ENCODE measurements around a stretch of chr7.

- PRO-cap = no peak
Observed at GRCh38 chr7:101995120-101995824, 177.8 kb downstream of the CUX1 start.

- PRO-cap = no peak
Observed at GRCh38 chr7:102153211-102154122, 133.2 kb upstream of the SH2B2 start.

DNA sequence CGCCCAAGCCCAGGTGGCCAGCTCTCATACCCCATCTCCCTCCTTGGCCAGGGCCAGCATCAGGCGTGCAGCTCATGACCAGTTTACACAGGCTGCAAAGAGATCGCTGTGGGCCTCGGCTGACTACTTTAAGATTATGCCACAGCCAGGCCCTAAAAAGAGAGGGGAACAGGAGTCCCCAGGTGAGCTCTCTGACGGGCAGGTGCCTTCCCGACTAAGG, 33.5 kb upstream of the SH2B2 start:
- PRO-cap = no peak

DNA sequence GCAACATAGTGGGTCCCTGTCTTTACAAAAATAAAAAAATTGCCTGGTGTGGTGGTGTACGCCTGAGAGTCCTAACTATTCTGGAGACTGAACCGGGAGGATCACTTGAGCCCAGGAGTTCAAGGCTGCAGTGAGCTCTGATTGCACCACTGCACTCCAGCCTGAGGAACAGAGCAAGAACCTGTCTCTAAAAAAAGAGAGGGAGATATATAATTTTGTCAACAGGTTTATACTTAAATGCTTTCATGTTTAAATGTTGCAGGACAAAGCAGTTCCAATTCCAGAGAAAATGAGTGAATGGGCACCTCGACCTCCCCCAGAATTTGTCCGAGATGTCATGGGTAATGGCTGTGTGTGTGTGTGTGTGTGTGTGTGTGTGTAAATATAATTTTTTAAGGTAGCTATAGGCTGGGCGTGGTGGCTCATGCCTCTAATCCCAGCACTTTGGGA, 1.2 kb downstream of the PRKRIP1 start:
- PRO-cap = no peak

DNA sequence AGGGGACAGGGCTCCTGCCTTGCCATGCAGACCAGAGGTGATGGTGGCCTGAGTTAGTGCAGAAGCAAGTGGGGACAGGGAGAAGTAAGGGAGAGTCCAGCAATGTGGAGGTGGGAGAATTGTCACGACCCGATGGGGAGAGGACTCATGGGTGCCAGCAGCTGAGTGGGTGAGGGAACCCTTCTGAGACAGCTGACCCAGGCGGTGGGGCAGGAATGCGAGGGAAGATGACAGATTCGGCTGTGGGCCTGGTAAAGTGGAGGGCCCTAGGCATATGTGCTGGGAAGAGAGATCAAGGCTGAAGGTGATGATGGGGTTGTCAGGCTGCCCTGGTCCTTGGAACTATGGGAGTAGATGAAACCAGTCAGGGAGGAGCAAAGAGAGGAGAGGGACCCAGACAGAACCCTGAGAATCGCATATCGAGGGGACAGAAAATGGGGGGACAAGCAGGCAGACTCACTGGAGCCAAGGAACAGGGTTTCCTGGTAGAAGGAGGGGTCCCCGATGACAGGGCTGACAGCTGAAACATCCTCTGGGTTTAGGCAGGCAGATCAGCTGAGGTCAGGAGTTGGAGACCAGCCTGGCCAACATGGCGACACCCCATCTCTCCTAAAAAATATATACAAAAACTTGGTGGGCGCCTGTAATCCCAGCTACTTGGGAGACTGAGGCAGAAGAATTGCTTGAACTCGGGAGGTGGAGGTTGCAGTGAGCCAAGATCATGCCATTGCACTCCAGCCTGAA, 3.7 kb upstream of the ORAI2 start:
- PRO-cap = no peak

GRCh38 chr7:102444919-102445744, 11.8 kb downstream of the ORAI2 start:
- PRO-cap = unidirectional peak, minus-strand start at chr7:102445235

DNA sequence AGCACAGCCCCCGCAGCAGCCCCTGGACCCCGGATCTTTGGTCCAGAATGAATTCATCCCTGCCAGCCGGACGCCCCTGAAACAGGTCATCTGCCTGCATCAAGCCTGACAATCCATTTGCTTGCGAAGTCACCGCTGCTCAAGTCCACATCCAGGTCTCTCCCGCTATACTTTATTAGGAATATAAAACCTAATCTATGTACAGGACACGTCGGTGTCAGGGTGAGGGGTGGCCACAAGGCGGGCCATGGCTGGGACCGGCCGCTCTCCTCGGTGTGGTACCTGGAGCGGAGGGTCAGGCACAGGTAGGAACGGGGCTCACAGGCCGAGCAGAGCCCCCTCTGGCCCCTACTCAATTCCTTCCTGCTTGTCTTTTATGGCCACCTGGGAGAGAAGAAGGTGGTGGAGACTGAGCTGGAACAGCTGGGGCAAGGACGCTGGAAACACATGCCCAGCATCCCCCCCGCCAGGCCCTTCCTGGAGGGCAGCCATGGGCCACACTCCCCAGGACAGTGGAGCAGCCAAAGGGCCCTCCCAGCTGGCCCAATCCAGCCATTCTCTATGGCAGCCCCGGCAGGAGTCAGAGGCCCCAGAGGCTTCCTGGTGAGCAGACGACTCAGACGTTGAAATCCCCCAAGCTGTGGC, 5.3 kb downstream of the POLR2J start:
- PRO-cap = no peak

DNA sequence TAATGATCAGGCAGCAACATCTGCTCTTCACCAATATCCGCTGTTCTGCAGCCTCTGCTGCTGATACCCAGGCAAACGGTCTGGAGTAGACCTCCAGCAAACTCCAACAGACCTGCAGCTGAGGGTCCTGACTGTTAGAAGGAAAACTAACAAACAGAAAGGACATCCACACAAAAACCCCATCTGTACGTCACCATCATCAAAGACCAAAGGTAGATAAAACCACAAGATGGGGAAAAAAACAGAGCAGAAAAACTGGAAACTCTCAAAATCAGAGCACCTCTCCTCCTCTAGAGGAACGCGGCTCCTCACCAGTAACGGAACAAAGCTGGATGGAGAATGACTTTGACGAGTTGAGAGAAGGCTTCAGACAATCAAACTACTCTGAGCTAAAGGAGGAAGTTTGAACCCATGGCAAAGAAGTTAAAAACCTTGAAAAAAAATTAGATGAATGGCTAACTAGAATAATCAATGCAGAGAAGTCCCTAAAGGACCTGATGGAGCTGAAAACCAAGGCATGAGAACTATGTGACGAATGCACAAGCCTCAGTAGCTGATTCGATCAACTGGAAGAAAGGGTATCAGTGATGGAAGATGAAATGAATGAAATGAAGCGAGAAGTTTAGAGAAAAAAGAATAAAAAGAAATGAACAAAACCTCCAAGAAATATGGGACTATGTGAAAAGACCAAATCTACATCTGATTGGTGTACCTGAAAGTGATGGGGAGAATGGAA, 32.8 kb downstream of the FAM185A start:
- PRO-cap = no peak

GRCh38 chr7:102913457-102913940, 699 bp downstream of the LRRC17 start:
- PRO-cap = no peak

DNA sequence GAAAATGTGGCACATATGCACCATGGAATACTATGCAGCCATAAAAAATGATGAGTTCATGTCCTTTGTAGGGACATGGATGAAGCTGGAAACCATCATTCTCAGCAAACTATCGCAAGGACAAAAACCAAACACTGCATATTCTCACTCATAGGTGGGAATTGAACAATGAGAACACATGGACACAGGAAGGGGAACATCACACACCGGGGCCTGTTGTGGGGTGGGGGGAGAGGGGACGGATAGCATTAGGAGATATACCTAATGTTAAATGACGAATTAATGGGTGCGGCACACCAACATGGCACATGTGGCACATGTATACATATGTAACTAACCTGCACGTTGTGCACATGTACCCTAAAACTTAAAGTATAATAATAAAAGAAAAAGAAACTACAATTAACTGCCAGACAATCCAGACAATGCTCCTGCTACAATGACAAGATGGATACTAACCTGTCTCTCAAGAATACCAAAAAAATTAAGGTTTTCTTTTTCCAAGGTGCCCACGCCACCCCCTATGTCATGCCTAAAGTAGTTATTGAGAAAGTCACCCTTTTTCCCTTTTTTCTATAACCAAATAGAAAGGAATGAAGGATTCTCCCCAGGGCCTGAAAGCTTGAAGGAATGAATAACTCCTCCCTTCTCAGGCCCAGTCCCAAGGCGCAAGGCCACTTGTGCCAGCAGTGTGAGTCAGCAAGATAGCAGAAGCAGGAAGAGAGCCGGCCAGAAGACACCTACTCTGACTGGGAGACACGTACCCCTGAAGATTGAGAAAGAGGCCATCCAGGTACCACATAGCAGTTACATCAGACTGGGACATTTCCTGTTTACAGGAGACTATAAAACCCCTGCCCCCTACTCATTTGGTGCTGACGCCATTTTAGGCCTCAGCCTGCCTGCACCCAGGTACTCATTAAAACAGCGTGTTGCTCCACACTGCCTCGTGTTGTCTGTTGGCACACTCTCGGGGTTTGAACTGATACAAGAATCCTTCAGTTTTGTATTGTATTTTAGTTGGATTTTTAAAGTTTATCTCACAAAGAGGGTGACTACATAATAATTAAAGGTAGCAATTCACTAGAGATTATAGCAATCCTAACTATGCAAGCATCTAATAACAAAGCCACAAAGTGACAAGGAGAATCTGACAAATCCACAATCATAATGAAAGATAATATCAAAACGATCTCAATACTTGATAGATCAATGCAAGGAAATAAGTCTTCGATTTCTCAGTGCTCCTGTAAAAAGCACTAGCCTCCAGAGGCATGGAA, 65.4 kb downstream of the LRRC17 start:
- PRO-cap = no peak

GRCh38 chr7:103101064-103101918, 26.4 kb downstream of the ARMC10 start:
- PRO-cap = no peak

GRCh38 chr7:103299088-103299629, 1.9 kb downstream of the PMPCB start:
- PRO-cap = no peak

- PRO-cap = no peak
Observed at GRCh38 chr7:103379493-103380229, 32.2 kb downstream of the PSMC2 start.

- PRO-cap = no peak
Observed at GRCh38 chr7:103728018-103728292, 261.5 kb downstream of the RELN start.

DNA sequence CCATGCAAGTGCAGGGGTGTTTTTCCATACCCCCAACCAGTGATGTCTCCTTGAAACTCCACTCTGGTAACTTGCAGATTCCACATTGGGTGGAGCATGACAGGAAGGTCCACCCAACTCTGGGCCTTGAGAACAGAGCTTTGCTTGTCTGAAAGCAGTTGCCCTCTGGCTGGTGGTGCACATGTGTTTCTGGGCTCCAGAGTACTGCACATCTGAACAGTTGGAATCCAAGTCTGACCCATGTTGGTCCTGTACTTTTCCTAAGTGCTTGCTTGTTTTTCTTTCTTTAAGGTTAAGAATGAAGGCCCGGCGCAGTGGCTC, 84.9 kb upstream of the KMT2E start:
- PRO-cap = no peak

DNA sequence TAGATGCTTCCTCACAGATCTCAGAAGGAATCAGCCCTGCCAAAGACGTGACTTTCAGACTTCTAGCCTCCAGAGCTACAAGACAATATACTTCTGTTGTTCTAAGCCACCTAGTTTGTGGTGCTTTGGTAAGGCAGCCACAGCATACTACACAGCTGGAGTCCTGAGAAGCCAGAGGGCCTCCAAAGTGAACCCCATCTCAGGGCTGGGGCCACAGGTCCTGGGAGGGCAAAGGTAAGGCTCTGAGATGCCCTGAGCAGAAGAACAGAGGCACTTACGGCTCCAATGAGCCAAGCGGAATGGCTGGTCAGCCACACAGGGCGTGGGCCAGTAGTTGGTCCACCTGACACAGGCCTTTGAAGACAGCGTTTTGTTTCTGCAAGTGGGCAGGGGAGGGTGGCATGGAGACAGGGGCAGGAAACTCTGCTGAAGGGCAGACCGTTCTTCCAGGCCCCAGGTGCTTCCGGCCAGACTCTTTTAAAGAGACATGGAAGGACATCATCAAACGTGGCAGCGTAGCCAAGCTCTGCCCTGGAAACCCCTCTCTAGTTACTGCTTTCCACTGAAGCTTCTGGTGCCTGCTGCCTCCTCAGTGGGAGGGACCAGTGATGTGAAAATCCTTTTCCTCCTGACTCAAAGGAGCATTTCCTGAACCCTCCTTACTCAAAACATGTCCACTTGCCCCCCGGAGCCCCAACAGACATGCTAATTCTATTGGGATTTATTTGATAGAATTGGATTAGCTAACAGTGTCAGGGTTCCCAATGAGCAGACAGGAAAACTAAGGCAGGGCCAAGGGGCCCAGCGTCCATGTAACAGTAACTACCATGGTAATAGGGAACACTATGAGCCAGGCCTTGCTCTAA, 77.5 kb upstream of the KMT2E start:
- PRO-cap = no peak

DNA sequence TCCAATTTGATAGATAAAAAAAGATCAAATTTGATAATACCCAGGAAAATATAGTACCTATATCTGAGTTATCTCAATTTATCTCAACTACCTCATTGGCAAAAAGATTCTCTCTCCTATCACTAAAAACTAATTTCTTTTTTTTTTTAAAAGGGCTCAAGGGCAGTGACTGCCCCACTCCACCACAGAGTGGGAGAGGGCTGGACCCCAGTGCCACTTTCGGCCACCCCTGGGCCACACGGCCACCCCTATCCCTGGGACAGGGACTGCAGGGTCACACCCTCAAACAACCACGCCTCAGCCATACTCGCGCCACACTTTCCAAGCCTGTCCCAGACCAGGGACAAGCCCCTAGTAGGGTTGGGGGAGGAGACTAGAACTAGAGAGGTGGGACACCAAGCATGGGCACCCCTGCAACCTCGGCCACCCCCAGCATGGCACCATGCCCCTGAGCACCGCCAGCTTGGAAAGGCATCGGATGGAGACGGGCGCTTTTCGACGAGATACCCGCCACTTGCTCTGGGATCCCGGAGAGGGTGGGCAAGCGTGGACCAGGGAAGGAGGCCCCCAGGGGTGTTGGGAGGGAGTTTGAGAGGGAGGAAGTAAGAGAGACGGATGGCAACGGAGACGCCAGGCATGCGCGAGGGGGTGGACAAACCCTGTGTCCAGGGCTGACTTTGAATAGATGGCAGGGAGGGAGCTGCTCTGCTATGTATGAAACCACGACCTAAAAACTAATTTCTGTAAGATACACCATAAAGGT, 13.1 kb upstream of the KMT2E start:
- PRO-cap = no peak

DNA sequence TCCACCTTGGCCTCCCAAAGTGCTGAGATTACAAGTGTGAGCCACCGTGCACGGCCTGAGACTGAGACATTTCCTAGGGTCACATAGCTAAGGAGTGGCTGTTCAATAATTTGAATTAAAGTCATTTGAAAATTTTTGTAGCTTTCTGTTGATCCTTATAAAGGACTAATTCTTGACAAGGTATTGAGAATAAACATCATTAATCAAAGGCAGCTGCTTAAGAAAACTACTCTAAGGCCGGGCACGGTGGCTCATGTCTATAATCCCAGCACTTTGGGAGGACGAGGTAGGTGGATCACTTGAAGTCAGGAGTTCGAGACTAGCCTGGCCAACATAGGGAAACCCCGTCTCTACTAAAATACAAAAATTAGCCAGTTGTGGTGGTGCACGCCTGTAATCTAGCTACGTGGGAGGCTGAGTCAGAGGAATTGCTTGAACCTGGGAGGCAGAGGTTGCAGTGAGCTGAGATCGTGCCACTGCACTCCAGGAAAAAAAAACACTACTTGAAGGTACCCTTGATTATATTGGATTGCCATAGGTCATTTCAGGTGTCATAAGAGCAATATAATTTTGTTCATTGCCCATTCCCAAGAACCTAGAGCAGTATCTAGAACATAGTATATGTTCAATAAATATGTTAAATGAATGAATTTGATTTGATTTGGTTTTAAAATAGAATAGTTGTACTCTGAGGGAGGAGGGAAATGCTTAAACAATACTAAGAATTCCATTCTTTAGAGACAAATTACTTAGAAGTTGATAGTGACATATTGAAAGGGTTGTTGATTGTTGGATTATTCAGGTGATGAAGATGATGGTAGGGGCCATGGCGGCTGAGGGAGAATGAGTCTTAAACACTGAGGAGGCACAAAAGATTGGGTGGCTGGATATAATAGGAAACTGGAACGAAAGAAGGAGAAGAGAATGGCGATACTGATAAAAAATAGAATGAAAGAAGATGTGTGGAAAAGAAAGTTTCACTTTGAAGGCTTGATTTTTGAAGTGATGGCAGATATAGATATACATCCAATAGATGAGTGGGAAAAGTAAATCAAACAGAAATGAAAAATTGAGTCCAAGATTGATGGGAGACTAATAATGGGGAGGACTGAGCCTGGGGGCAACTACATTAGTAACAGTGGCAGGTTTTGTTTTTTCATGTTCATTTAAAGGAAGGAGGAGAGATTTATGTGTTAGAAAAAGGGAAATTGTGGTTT, 15.2 kb downstream of the KMT2E start:
- PRO-cap = no peak

DNA sequence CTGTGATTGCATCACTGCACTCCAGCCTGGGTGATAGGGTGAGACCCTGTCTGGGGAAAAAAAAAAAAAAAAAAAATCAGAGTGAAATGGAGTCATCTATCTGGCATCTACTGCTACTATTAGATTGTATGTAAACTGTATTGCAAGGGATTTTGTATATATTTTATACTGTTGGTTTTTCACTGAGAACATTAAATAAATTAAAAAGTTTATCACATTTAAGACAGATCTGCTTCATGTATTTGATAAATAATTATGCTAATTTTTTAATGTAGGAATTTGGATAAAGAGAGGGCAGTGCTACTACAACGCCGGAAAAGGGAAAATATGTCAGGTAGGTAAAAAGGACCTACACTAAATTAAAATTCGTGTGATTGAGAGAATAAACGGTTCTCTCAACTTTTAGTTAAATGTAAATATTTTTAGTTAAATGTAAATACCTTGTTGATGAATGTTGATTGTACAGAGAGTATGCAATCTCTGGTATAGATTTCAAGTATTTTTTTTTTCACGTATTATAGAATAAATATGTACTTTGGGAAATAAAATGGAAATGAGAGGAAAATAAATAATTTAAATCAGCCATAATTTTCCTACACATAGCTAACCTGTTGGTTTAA, 59.4 kb downstream of the KMT2E start:
- PRO-cap = no peak

DNA sequence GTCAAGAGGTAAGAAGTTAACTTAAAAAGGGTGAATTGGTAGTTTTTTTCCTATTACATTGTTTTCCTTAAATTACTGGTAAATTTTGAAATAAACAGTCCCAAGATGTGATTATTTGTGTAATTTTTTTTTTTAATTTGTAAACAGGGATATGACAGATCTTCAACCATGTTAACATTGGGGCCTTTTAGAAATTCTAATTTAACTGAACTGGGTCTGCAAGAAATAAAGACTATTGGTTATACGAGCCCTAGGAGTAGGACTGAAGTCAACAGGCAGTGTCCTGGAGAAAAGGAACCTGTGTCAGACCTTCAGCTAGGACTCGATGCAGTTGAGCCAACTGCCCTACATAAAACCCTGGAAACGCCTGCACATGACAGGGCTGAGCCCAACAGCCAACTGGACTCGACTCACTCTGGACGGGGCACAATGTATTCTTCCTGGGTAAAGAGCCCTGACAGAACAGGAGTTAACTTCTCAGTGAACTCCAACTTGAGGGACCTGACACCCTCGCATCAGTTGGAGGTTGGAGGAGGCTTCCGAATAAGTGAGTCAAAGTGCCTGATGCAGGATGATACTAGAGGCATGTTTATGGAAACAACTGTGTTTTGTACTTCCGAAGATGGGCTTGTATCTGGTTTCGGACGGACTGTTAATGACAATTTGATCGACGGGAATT, 93.3 kb downstream of the KMT2E start:
- PRO-cap = no peak